ENCODE measurements around a stretch of chr13.

- PRO-cap, 10 experiments: no peak in any of the 10 experiments
Measured at GRCh38 chr13:111372621-111373079, 52.2 kb downstream of the TEX29 start.

DNA sequence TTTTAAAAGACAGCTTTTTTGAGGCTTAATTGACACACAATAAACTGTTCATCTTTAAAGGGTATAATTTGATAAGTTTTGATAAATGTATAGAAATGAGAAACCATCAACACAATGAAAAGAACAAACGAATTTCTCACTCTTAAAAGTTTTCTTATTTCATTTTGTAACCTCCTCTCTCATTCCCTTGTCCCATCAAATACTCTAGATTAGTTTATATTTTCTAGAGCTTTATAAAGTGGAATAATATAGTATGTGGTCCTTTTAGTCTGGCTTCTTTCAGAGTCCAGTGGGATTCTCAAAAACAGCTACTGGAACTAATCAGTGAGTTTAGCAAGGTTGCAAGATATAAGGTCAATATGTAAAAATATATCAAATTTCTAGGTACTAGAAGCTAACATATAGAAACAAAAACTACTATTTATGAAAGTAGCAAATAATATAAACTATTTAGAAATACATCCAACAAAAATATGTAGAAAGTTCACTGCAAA is 133.0 kb downstream of the TEX29 start:
- PRO-cap, 10 experiments: no peak in any of the 10 experiments

- PRO-cap, 10 experiments: no peak in any of the 10 experiments
Measured at GRCh38 chr13:111658149-111658552, 337.7 kb downstream of the TEX29 start.

GRCh38 chr13:112528705-112529453 is 59.1 kb downstream of the TUBGCP3 start:
- PRO-cap, 10 experiments: no peak in any of the 10 experiments

GRCh38 chr13:112638285-112638778 is 50.4 kb upstream of the TUBGCP3 start:
- PRO-cap, 10 experiments: no peak in any of the 10 experiments

DNA sequence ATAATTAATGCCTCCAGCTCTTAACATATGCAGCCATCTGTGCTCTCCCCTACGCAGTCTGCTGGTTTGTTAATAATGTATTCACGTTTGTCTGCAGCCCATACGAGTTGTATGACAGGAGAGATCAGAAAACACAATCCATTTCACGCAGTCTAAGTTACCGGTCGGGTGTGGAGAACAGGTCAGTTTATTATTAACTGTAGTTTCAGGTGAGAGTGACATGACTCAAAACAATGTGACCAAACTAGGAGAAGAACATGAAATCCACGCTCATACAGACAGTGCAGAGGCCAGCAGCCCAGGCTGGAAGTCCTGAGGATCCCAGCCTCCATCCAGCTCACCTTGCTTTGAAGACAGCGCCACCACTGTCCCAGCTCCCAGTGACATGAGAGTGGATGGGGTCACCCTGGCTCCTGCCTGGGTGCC is 19.8 kb upstream of the ATP11A start:
- PRO-cap, 10 experiments: peak in 1 of 10 experiments; most common plus-strand start position 281 of the sequence (in 1)

DNA sequence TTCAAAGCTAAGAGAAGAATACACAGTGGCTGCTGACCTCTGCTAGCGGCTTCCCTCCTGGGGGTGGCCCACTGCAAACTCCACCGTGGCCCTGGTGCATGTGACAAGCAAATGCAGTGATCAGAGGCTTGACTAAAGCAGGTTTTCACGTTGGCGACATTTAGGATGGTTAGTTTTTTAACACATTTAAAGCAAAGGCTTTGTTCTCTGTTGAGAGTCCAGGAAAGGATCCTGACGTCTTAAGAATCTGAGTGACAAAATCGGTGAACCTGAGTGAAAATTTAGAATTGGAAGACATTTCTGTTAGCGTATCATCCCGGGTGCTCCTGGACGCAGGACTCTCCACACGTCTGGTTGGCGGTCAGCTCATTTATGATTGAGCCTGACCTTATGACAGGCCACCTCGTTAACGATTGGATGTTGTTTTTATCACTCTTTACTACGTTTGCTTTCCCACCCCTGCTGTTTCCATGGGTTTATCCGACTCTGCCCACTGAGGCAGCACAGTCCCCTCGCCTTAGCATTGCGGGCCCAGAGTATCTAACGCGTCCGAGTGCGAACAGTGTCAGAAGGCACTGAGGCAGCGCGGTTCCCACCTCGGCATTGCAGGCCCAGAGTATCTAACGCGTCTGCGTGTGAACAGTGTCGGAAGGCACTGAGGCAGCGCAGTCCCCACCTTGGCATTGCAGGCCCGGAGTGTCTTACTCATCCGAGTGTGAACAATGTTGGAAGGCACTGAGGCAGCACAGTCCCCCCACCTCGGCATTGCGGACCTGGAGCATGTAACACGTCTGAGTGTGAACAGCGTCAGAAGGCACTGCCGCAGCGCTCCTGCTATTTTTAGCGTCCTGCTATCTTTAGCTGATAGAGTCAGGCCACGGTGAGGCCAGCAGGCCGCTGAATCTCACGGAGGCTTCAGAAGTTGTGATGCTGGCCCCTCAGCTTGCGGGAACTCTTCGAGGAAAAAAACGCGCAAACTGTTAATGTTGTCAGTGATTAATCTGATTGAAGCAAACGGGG is 39.3 kb downstream of the ATP11A start:
- PRO-cap, 10 experiments: no peak in any of the 10 experiments

DNA sequence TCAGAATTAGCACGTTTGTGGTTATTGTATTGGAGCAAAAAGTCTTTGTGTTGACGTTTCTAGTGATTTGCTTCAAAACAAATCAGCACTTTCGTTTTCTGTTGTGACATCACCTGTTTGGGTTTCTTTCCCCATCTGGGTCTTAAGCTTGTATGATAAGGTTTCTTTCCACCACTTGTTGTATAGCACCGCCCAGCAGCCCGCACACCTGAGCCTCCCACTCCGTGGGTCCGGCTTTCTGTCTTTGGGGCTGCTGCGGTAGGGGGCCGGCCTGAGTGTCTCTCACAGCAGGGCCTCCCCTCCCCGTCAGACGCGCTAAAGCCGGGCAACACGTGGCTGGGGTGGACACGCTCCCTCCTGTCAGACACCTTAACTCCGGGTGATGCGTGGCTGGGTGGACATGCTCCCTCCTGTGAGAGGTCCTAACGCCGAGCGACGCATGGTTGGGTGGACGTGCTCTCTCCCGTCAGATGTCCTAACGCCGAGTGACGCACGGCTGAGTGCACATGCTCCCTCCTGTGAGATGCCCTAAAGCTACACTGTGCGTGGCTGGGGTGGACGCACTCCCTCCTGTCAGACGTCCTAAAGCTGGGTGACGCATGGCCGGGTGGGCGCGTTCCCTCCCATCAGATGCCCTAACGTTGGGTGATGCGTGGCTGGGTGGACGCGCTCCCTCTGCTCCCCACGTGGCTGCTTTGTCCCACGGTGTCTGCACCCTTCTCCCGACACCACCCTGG is 126.2 kb upstream of the MCF2L start:
- PRO-cap, 10 experiments: no peak in any of the 10 experiments

- PRO-cap, 10 experiments: no peak in any of the 10 experiments
Measured at GRCh38 chr13:112878139-112878616, 90.8 kb upstream of the MCF2L start.

GRCh38 chr13:112885515-112886442 is 83.2 kb upstream of the MCF2L start:
- PRO-cap, 10 experiments: peak in 7 of 10 experiments; most common plus-strand start chr13:112886085 (in 4); most common minus-strand start chr13:112885887 (in 1)

GRCh38 chr13:112931014-112932122 is 37.6 kb upstream of the MCF2L start:
- PRO-cap, 10 experiments: peak in 2 of 10 experiments; most common plus-strand start chr13:112931390 (in 2); most common minus-strand start chr13:112931395 (in 2)

DNA sequence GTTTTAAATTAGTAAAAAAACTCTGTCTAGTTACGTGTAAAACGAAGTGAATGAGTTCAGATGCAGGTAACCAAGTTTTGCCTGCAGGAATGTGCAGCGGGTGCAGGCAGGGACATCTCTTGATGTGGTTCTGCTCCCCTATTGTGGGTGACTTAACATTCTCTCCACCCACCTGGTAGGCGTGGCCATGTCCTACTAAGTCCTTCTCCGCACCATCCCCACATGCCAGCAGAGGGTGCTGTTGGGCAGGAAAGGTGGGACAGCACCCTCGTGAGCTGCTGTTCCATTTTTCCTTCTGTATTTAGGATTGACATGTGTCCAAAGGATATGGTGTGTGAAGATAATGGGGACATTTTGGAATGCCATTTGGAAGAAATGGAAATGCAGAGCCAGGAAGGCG is 26.4 kb upstream of the MCF2L start:
- PRO-cap, 10 experiments: peak in 6 of 10 experiments; most common plus-strand start position 223 of the sequence (in 3); most common minus-strand start position 121 of the sequence (in 1)

GRCh38 chr13:112943062-112944042 is 25.7 kb upstream of the MCF2L start:
- PRO-cap, 10 experiments: peak in 9 of 10 experiments; most common plus-strand start chr13:112943829 (in 6); most common minus-strand start chr13:112943762 (in 9)

DNA sequence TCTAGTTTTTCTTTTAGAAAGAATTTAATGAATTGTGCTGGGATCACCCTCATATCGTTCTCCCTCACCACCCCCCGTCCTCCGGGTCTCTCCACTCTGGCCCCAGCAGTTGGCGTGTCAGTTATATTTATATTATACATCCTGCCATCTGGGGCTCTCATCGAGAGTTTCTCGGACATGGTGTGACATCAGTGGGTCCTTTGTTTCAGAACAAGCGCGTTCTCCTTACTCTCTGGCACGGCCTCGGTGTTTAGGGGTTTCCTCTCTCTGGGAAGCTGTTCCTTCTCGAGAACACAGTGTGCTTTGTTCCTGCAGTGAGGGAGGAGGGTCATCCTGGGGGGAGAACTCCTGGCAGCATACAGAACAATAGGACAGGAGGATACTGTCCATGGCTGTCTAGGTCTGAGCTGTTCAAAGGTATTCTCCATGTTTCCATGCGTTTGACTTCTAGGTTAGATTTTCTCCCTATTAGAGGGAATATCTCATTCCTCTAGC is 9.8 kb upstream of the MCF2L start:
- PRO-cap, 10 experiments: peak in 4 of 10 experiments; most common plus-strand start position 377 of the sequence (in 2); most common minus-strand start position 101 of the sequence (in 3)

- PRO-cap, 10 experiments: peak in 3 of 10 experiments; most common plus-strand start chr13:112994411 (in 2)
Measured at GRCh38 chr13:112993928-112994703, 25.1 kb downstream of the MCF2L start.

GRCh38 chr13:113049572-113050453 is 55.8 kb upstream of the F7 start:
- PRO-cap, 10 experiments: no peak in any of the 10 experiments

- PRO-cap, 10 experiments: no peak in any of the 10 experiments
Measured at GRCh38 chr13:113110252-113110808, 4.7 kb downstream of the F7 start.

DNA sequence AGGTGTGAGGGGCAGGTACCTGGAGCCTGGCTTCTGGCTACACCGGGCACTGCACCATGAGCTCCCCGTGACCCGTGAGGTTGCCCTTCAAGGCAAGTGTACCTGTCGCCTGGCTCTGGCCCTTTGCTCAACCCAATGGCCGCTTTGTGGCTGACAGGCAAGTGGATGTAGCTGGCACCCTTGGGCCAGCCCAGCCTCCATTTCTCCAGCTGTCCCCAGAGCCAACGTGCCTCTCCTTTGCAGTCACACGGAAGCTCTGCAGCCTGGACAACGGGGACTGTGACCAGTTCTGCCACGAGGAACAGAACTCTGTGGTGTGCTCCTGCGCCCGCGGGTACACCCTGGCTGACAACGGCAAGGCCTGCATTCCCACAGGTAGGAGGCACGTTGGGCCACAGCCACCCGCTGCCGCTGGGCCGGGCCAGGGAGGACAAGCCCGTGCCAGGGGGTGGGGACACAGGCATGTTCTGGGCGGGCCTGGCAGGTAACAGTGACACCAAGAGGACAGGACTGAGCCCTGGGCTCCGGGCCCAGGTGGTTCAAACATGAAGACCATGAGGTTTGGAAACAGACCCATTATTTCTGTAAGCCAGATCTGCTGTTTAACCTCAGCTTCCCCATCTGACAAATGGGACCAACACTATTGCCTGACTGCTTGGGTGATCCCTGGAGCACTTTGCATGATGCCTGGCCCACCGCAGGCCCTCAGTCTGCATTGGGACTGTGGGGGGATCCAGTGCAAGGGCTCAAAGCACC is 17.6 kb upstream of the PROZ start:
- PRO-cap, 10 experiments: peak in 2 of 10 experiments; most common plus-strand start position 490 of the sequence (in 1); most common minus-strand start position 258 of the sequence (in 1)

- PRO-cap, 10 experiments: no peak in any of the 10 experiments
Measured at GRCh38 chr13:113151701-113152201, 6.7 kb upstream of the PROZ start.

- PRO-cap, 10 experiments: no peak in any of the 10 experiments
Measured at GRCh38 chr13:113159385-113160200, 1.1 kb downstream of the PROZ start.

All from Metastatic Breast Carcinoma in the Brain (tissue), 10 donors.